Umbilical cord (tissue), 2 donors: ENCODE results near the genes NDUFB8, PAX2 and FBXW4.

DNA sequence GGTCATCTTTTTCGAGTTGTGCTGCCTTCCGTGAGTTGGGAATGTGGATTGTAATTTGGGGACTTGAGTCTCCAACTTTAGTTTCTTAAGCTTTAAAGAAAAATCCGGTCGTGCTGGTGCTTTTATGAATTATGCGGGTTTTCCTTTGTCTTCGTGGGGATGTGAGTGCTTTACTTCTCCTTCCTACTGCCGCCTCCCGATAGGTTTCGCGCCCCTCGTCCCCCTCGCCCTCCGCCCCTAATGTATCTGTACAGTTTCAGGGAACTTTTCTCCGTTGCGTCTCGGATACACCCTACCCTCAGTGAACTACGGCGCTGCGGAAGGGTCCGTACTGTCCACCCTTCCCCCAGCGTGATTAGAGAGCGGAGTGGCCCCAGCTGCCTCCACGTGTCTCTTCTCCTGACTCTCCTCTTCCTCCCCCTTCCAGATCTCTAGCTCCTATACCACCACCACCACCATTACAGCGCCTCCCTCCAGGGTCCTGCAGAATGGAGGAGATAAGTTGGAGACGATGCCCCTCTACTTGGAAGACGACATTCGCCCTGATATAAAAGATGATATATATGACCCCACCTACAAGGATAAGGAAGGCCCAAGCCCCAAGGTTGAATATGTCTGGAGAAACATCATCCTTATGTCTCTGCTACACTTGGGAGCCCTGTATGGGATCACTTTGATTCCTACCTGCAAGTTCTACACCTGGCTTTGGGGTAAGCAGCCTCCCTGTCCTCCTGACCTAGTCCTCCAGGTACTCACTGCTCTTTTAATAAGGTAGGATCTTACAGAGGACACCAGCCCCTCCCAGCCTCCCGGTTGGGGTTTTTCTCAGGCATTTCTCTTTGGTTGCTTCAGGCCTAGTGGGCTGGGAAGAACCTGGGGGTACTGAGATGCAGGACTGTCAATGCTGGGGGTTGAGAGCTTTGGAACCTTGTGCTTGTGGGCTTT, 876 bp downstream of the SCD start:
- RAMPAGE, long total RNA = no peak

DNA sequence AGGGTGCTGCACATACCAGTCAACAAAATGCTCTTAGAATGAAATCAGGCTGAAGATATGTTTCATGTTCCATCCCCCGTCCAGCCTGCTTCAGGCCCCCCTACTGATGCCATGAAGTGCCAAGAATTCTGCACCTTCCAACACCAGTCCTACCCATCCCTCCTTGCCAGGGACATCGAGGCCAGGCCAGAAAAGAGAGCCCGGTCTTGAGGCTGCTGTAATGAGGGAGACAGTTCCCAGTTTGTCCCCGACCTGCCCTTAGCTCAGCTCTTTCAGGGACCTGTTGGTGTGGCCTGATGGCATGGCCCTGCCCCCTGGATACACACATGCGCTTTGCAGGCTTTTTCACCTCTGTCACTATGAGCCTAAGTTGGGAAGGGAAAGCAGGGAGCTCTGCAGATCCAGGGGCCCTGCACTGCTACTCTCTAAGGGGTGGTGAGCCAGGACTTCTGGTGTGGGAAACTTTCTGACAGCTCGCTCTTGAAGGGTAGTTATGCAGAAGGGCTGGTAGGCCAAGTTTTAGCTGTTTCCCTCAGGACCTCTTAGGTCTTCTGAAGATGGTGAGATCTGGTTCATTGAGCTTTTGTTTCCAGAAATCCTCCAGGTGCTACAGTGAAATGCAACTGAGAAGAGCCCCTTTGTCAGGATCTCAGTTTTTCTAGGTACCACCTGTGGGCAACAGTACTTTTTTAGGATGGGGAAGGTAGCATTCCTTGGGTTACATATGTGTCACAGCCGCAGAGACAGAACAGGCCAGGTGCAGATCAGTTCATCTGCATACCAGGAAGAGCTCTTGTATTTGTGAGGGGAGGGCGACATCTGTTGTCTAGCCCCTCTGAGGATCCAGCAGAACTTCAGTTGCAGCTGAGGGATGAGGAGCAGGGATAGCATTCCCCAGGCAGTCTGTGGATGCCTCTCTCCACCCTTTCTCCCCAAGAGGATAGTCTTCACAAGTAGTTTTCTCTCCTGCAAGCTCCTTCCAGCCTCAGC, 2.2 kb downstream of the SCD start:
- RAMPAGE, long total RNA = no peak

GRCh38 chr10:100371042-100371903, 24.2 kb downstream of the SCD start:
- RAMPAGE, long total RNA = no peak

DNA sequence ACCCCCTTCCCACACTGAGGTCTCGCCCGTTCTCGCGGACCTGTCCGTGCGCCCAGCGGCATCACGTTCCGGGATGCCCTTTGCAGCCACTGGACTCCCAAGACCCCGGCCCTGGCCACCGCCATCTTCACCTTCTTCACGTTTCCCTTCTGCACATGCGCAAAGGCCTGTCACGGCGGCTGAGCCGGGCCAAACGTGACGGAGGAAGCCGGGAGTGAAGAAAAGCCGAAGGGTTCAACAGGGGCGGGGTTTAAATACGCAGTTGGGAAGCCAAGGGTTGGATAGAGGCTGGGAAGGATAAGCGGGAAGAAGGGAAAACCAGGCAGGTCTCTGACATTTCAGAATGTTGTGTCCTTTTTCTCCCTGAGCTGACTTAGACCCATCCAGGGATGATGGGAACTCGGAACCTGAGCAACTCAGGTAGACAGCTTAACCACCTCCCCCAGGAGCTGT, at the start of gene NDUFB8:
Gene NDUFB8 (minus strand): TSS at position 145 of the 453 bp plus-strand sequence.
- RAMPAGE, long total RNA = start-site peak on the minus strand centred at position 144 of the sequence, 24 bp wide, 100 and 344 reads in 2 replicates

GRCh38 chr10:100569616-100570106, 33.9 kb downstream of the HIF1AN start:
- RAMPAGE, long total RNA = no peak

DNA sequence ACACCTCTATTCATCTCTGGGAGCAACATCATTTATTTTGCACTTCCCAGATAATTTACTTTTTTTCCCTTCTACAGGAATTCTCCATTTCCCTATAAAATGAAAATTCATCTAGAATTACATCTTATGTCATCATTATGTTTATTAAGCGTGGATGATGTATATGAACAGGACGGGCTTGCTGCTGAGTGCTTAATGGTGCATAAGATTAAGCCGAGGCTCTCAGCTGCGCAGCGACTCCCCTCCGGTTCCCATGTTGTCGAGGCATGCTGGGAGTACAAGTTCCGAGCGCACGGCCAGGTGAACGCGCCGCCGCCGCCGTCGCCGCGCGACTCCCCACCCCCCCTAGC, 91.0 kb upstream of the PAX2 start:
- RAMPAGE, long total RNA = no peak

DNA sequence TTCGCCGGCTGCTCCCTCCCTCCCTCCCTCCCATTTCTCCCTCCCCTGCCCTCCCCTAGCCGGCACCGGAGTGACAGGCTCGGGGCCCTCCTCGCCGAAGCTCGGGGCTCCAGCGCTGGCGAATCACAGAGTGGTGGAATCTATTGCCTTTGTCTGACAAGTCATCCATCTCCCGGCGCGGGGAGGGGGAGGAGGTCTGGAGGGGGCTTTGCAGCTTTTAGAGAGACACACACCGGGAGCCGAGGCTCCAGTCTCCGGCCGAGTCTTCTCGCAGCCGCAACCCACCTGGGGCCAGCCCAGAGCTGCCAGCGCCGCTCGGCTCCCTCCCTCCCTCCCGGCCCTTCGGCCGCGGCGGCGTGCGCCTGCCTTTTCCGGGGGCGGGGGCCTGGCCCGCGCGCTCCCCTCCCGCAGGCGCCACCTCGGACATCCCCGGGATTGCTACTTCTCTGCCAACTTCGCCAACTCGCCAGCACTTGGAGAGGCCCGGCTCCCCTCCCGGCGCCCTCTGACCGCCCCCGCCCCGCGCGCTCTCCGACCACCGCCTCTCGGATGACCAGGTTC, at the start of gene PAX2:
Gene PAX2 (plus strand): TSS at position 250 of the 561 bp plus-strand sequence.
- RAMPAGE, long total RNA = no peak

- RAMPAGE, long total RNA = no peak
Measured at GRCh38 chr10:100893919-100894429, 18.8 kb upstream of the SLF2 start.

GRCh38 chr10:100967544-100968441, 1.5 kb upstream of the SEMA4G start:
- RAMPAGE, long total RNA = no peak

- RAMPAGE, long total RNA = no peak
Measured at GRCh38 chr10:100972495-100973101, 3.3 kb downstream of the SEMA4G start.

- RAMPAGE, long total RNA = no peak
Measured at GRCh38 chr10:101031836-101032206, 787 bp downstream of the SFXN3 start.

- RAMPAGE, long total RNA = no peak
Measured at GRCh38 chr10:101123538-101123869, 7.6 kb upstream of the TLX1 start.

- RAMPAGE, long total RNA = no peak
Measured at GRCh38 chr10:101694146-101694710, 742 bp downstream of the FBXW4 start.

GRCh38 chr10:101694711-101695371, at the start of gene FBXW4:
TSS of gene FBXW4 (minus strand) at chr10:101695170.
- RAMPAGE, long total RNA = start-site peak on the minus strand at chr10:101694934-101694964, 49 and 28 reads in 2 replicates

- RAMPAGE, long total RNA = no peak
Measured at GRCh38 chr10:101784796-101785568, 1.7 kb upstream of the NPM3 start.

GRCh38 chr10:101786516-101786880, 3.3 kb upstream of the NPM3 start:
- RAMPAGE, long total RNA = no peak

- RAMPAGE, long total RNA = no peak
Measured at GRCh38 chr10:101803776-101804280, 14.4 kb downstream of the OGA start.

DNA sequence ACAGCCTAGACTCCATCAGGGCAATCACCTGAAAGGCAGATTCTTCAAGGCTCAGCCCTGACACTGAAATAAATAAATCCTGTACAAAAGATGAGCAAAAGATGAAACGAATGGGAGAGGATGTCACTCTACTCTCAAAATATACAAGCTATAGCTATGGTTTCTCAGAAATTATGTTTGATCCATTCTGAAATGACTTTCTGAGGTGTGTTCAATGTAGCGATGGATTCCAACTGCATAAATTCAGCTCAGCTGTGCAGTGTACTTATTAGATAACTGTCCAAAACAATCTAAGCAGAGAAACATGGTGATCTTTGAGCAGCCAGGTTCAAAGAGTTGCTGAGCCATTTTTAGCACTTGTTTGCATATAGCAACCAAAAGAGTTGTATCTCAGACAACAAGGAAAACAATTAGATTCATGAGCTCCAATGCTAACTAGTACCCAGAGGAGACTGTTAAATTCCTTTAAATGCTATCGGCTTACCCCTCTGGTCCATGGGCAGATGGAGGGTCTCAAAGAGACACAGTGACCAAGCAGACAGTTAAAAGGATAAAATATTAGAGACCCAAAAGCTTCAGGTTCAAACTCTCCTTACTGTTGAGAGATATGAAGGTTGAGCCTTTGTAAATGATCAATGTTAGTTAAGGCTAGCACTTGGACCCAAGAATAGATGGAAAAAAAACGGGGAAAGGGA, 15.9 kb upstream of the KCNIP2 start:
- RAMPAGE, long total RNA = no peak

- RAMPAGE, long total RNA = no peak
Measured at GRCh38 chr10:101919517-101920245, 76.1 kb upstream of the KCNIP2 start.

GRCh38 chr10:102112937-102113700, 7.0 kb downstream of the LDB1 start:
- RAMPAGE, long total RNA = no peak